Fibroblast of villous mesenchyme (primary cell): ENCODE measurements around the gene CDV3.

- CAGE, long polyA plus RNA = no peak
Observed at GRCh38 chr3:132658337-132658792, 1.2 kb downstream of the ACAD11 start.

- CAGE, long polyA plus RNA = no peak
Observed at GRCh38 chr3:132707660-132708385, 14.4 kb downstream of the NPHP3 start.

DNA sequence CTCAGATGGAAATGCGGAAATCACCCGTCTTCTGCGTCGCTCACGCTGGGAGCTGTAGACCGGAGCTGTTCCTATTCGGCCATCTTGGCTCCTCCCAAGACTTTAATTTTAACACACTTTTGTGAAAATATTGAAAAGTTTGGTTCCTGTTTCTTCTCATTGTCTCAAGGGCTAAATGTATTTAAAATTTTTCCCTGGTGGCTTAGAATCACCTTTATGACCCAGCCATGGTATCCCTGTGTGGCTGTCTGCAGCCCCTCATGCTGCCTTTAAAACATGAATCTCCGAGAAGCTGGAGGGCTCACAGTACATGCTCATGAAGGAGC lies 86.3 kb upstream of the TMEM108 start:
- CAGE, long polyA plus RNA = no peak

GRCh38 chr3:133413338-133413940 lies 13.6 kb downstream of the BFSP2 start:
- CAGE, long polyA plus RNA = no peak

DNA sequence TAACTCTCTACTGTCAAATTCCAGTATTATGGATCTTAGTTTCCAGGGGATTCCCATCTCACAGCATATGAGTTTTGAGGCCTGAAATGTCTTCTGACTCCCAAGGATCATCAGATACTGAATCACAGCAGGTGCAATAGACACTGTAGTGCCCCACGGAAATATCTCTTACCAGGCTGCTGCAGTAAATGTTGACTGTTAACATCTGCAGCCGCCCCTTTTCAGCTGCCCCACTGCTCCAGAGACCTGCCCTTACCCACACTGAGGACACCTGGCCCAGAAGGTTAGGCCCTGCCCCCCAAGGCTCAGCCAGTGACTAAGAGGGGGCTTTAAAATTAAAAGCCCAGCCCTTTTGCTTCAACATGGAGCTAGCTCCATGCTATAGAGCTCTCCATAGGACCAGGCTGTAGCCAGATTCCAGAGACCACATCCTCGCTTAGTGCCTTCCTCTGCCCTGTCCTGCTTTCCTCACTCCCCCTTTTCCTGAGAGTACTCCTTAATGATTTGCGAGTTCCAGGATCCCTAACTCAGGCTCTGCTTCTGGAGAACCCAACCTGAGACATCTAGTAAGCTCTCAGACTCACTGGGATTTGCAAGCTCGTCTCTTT lies 67.2 kb downstream of the BFSP2 start:
- CAGE, long polyA plus RNA = no peak

- CAGE, long polyA plus RNA = no peak
Observed at GRCh38 chr3:133490725-133491442, 82.6 kb upstream of the CDV3 start.

DNA sequence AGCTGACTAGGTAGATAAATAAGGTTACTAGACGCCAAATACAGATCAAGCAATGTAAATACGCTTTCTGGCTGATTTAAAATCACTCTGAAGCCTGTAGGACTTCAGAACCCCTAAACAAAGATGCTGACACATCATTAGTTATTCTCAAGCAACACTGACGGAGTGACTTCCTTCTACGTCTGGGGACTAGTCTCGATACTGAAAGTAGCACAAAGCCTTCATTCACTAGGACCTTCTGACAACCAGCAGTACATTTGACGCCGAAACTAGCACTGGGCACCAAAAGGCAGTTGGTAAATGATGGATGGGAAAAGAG lies 67.2 kb upstream of the CDV3 start:
- CAGE, long polyA plus RNA = no peak

DNA sequence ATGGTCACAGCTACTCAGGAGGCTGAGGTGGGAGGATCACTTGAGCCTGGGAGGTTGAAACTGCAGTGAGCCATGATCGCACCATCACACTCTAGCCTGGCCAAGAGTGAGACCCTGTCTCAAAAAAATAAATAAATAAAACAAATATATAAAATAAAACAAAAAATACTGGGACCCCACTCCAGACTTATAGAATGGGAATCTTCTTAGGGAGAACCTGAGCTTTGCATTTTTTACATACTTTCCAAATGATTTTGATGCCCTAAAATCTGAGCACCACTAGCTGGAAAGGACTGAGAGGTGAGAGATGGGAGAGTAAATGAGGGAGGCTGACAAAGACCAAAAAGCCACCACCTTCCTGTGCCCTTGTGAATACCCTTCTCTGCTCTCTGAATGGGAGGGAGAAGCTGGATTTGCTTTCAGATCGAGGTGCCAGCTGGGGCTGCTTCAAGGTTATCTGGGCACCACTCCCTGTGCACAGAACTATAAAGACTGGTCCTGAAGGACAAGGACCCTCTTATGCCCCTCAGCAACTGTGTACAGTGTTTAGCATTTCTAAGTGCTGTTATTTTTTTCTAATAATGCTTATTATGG lies 37.7 kb upstream of the CDV3 start:
- CAGE, long polyA plus RNA = no peak

GRCh38 chr3:133573423-133574108 lies at the start of gene CDV3:
Gene CDV3 (plus strand): TSS chr3:133573686.
- CAGE, long polyA plus RNA = start-site peak on the plus strand at chr3:133573644-133573761, 197 and 734 reads in 2 replicates

- CAGE, long polyA plus RNA = no peak
Observed at GRCh38 chr3:133576268-133576732, 2.8 kb downstream of the CDV3 start.

DNA sequence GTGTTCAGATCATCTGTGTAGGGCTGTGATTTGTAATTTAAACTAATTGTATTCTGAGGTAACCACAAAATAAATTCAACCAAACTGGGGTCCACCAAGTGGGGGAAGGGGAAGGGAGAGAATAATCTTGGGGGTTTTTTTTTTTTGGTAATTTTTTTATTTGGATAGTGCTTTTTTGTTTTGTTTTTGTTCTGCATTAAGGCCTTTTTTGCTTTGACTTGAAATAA lies 15.1 kb downstream of the CDV3 start:
- CAGE, long polyA plus RNA = no peak

- CAGE, long polyA plus RNA = no peak
Observed at GRCh38 chr3:133653180-133653922, 8.4 kb downstream of the TOPBP1 start.

- CAGE, long polyA plus RNA = no peak
Observed at GRCh38 chr3:133662285-133662781, 592 bp upstream of the TOPBP1 start.

GRCh38 chr3:133757073-133757743 lies 11.0 kb downstream of the TF start:
- CAGE, long polyA plus RNA = no peak

- CAGE, long polyA plus RNA = no peak
Observed at GRCh38 chr3:134214581-134215411, 35.9 kb downstream of the RYK start.

DNA sequence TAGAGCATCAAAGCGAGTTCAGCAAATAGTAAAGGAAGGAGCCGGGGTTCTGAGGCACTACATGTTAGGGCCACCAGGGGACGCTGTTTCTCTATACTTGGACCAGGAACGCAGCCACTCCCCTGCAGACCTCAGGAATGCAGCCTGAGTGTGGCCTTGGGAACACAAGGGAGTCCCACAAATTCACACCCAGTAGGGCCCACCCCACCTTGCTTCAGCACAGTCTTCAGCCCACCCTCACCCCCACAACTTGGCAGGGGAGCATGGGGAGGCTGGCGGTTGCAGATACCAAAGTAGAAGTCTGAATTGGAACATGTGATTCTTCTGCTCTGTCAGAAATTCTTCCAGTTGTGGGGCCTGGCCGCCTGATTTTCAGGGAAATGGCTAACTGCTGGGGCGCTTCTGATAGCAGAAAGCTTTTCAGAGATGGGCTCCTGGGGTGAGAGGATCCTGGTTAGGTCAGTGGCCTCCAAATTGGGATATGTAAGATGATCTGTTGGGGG lies 57.9 kb upstream of the RYK start:
- CAGE, long polyA plus RNA = no peak

DNA sequence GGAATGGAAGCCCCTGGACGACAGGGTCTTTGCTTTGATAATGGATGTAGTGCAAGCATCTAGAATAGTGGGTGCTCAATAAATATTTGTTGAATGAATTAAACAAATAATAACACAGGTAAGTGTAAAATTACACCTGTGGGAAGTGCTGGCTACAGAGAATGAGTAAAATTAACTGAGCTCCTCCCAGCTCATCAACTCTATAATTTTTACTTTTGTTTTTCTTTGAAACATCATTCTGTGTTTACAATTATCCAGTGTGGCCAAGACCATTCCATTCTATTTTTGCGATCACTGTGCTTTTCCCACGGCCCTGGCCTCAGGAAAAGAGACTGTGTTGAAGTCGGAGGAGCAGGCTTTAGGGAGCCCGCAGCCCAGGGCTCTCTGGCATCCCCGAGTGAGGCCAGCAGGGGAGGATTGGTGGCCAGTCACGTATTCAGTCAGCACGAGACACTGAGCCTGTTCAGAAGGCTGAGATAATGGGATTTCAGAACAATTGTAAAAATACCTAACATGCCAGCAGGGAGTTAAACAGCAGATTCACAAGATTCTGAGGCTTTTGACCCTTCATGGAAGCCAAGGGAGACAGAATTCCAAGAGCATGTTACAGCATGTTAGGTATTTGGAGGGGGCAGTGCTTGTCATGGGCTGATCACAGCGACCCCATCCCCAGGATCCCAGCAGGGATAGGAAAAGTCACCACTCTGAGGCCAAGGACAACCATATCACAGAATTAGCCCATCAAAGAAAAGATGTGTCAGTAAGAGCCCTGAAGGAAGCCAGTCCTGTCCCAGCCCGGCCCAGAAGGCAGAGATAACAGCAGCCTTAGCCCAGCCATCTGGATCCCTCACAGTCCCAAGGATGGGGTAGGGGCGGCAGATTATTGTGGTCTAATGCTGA lies 40.7 kb downstream of the AMOTL2 start:
- CAGE, long polyA plus RNA = no peak

DNA sequence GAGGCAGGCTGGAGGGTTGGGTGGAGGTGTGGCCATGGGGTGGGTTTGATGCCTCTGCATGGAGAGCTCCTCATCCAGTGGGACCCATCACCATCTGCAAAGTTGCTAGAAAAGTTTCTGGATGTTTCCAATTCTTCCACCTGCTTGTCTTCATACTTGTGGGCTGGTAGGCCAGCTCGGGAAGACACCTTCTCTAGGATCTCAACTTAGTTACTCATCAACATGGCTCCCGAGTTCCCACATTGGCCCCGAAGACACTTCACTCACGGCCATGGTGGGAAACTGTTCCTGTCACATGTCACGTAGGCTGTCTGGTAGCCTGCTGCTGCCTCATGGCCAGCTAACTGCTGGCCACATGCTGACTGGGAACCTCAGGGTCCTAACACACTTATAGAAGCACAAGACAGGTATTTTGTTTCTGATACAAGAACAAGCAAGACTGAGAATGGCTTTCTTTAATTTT lies 19.3 kb downstream of the AMOTL2 start:
- CAGE, long polyA plus RNA = no peak

GRCh38 chr3:134406178-134406522 lies 31.9 kb upstream of the AMOTL2 start:
- CAGE, long polyA plus RNA = no peak

- CAGE, long polyA plus RNA = no peak
Observed at GRCh38 chr3:134407234-134407897, 33.1 kb upstream of the AMOTL2 start.